Airway epithelial cell (primary cell): ENCODE measurements around the gene CCDC40.

GRCh38 chr17:79826115-79826857 lies 13.0 kb downstream of the CBX4 start:
- RAMPAGE, long total RNA, result no peak

- RAMPAGE, long total RNA, result no peak
These were observed 4.6 kb downstream of the CBX4 start for GRCh38 chr17:79834371-79835226.

DNA sequence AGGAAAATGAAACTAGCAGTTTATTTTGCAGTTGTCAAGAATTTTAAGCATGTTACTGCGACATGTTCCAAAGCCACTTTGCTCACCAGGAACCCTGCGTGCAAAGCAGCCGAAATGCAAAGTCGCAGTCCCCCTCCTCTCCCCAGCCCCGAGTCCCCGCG lies 1.2 kb downstream of the CBX4 start:
- RAMPAGE, long total RNA, result no peak

DNA sequence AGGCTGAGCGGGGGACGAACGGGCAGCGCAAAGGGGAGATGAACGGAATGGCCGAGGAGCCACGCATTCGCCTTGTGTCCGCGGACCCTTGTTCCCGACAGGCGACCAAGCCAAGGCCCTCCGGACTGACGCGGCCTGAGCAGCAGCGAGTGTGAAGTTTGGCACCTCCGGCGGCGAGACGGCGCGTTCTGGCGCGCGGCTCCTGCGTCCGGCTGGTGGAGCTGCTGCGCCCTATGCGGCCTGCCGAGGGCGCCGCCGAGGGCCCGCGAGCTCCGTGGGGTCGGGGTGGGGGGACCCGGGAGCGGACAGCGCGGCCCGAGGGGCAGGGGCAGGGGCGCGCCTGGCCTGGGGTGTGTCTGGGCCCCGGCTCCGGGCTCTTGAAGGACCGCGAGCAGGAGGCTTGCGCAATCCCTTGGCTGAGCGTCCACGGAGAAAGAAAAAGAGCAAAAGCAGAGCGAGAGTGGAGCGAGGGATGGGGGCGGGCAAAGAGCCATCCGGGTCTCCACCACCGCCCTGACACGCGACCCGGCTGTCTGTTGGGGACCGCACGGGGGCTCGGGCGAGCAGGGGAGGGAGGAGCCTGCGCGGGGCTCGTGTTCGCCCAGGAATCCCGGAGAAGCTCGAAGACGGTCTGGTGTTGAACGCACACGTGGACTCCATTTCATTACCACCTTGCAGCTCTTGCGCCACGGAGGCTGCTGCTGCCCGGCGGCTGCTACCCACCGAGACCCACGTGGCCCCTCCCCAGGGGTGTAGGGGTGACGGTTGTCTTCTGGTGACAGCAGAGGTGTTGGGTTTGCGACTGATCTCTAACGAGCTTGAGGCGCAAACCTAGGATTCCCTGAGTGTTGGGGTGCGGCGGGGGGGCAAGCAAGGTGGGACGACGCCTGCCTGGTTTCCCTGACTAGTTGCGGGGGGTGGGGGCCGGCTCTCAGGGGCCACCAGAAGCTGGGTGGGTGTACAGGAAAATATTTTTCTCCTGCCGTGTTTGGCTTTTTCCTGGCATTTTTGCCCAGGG lies 1.5 kb upstream of the CBX4 start:
- RAMPAGE, long total RNA, result no peak

- RAMPAGE, long total RNA, result no peak
These were observed 44.3 kb downstream of the TBC1D16 start for GRCh38 chr17:79991157-79991990.

DNA sequence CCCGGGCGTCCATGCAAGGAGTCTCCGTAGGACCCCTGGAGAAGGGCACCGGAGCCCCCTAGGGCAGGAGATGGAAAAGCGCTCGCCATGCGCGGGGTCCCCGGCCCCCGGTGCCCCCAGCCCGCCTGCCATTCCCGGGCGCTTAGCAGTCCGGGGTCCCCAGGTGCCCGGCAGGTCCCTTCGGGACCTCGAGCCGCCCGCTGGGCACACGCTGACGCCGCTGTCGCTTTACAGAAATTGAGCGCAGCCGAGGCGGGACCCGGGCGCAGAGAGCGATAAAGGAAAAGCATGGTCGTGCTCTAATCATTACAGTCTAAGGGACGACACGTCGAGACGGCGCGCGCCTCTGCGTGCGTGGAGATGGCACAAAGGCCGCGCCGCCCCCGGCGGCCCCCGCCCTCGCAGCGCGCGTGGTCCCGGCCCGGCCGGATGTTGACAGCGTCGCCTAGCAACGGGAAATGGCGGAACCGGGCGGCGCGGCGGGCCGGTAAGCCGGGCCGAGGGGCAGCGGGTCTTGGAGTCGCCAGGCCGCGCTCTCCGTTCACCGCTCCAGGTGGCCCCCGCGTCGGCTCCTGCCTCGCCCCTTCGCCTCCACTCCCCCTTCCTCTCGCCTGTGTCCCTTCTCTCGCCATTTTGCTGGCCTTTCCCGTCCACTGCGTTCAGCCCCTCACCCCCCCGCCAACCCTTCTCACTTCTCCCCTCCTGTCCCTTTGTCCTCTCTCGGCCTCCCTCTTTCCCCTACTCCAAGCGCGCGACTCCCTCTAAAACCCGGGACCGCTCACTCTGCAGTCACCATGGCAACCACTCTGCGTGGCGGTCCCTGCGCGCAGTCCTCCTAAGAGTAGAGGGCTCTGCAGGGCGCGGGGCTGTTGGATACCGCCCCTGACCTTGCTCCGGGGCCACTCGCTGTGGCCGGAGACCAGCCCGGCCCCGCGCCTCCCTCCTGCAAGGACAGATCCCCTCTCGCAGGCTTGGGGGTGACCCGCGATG lies at the start of gene CCDC40:
TSS of gene CCDC40 (plus strand) at position 438 of the 990 bp plus-strand sequence.
- RAMPAGE, long total RNA, result no peak

DNA sequence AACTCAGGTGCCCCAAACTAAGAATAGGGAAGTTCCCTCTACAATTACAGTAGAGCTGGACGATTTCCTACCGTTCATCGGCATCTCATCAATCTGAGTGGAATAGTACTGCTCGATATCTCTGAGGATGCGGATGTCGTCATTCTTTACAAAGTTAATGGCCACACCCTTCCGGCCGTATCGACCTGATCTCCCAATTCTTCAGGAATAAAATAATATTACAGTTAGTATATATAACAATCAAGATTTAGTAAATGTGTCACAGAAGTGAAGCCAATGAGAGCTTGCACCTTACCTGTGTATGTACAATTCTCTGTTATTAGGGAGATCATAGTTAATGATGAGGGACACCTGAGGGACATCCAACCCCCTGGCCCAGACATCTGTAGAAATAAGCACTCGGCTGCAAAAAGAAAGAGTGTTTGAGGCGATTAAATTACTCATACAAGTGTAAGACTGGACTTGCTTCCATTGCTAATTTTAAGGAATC lies 10.9 kb downstream of the EIF4A3 start:
- RAMPAGE, long total RNA, result no peak

DNA sequence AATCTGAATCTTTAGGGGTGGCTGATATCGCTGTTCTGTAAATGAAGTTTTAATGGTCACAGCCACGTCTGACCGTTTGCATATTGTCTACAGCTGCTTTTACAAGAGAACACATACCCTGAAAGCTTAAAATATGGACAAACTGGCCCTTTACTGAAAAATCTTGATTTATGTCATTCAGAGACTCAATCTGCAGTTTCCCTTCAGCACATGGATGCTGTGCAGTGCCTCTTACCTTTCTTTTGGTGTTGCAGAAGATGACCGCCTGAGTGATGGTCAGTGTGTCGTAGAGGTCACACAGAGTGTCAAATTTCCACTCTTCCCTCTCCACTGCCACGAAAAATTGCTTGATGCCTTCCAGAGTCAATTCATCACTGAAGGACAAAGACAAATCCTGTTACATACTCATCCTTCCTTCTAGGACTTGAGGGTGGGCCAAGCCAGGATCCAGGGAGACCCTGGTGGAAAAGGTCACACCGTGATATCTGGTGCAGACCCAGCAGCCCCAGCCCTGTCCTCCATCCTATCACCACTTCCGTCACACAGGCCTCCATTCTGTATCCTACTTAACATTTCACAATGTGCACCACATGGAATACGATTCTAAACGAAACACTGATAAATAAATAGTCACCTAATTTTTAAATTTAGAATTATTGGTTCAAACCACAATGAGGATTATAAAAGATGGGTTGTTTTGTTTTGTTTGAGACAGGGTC lies 8.9 kb downstream of the EIF4A3 start:
- RAMPAGE, long total RNA, result no peak

GRCh38 chr17:80339415-80340295 lies 75.3 kb upstream of the ENDOV start:
- RAMPAGE, long total RNA, result no peak

DNA sequence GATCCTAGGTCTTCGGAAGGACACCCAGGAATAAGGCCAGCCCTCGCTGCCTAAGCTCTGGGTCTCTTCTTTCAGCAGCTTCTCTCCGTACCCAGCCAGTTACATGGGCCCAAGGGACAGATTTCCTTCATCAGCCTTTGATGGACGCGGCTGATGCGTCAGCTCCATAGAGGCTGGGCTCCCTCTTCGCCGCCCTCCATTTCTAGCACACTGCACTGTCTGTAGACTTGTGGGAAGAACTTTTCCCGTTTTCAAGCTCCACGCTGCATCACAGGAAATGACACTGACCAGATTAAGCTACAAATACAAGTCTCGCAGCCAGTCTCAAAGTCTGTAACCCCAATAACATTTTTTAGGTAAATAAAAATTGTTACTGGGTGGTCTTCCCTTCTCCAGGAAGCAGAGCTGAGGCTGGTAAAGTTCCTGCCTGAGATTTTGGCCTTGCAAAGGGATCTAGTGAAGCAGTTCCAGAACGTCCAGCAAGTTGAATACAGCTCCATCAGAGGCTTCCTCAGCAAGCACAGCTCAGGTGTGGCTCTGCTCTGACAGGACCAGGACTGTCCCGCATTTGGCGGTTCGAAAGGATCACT lies 30.2 kb upstream of the ENDOV start:
- RAMPAGE, long total RNA, result no peak

DNA sequence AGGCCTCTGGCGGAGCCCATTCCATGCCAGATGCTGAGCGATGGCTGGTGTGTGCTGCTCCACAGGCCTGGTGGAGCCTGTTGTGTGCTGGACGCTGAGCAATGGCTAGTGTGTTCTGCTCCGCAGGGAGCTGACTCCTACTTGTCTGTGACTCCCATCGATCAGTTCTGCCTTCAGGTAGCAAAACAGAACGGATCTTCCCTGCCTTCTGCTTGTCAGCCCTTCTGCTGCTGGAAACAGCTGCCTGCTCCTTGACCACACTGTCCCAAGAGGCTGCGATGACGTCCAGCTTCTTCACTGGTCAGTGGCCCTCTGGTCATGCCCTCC lies 4.4 kb downstream of the ENDOV start:
- RAMPAGE, long total RNA, result no peak

- RAMPAGE, long total RNA, result no peak
These were observed 26.1 kb downstream of the NPTX1 start for GRCh38 chr17:80450222-80450719.

GRCh38 chr17:80738183-80738682 lies 193.6 kb downstream of the RPTOR start:
- RAMPAGE, long total RNA, result no peak

DNA sequence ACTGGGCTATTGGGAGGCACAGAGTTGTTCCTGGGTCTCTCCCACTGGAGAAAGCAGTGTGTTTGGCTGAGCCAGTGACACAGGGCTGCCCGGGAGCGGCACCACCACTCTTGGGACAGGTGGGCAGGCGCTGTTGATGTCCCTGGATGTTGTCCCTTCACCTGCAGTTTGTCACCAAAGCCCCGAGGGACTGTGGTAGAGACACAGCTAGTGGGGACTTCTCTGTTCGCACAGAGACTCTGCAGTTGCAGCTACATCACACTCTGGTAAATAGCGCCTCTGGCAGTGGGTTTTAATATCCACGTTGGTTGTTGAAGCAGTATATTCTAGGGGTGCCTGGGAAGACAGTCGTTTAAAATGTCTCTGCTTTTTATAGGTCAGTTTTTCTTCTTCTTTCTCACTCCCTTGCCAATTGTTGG lies 218.6 kb upstream of the CHMP6 start:
- RAMPAGE, long total RNA, result no peak

GRCh38 chr17:80834009-80834805 lies 157.4 kb upstream of the CHMP6 start:
- RAMPAGE, long total RNA, result no peak

- RAMPAGE, long total RNA, result no peak
These were observed 155.4 kb upstream of the CHMP6 start for GRCh38 chr17:80836072-80836833.

DNA sequence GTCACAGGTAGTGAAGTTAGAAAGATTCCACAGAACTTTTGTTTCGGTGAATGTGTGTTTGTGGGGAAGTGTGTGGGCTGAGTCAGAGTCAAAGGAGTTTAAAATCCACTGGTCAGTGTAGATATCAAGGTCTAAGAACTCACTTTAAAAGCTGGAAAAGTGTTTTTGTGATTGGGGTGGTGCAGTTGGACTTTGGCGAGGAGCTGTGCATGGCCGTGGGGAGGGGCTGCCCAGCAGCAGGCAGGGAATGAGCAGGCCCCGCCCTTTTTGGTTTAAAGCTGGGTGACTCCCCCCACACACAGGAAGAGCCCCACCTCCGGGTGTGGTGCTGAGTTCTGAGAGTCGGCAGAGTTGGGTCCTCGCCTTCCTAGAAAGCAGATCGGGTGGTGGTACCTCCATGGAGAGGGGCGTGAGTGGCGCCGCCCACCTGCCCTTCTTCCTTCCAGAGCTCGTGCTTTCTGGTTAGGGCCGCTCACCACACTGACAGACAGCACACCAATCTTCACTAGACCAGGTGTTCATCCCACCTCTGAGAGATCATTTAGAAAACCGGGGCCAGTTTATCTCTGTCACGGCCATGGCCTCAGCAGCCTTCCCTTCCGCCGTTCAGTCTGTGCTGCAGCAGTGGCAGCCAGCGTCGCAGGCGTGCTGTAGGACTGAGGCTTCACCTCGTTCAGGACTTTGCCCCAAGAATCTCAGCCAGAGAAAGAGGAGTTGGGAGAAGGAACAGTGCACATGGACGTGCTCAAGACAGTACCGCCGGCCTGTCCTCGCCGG lies 144.1 kb upstream of the CHMP6 start:
- RAMPAGE, long total RNA, result no peak

DNA sequence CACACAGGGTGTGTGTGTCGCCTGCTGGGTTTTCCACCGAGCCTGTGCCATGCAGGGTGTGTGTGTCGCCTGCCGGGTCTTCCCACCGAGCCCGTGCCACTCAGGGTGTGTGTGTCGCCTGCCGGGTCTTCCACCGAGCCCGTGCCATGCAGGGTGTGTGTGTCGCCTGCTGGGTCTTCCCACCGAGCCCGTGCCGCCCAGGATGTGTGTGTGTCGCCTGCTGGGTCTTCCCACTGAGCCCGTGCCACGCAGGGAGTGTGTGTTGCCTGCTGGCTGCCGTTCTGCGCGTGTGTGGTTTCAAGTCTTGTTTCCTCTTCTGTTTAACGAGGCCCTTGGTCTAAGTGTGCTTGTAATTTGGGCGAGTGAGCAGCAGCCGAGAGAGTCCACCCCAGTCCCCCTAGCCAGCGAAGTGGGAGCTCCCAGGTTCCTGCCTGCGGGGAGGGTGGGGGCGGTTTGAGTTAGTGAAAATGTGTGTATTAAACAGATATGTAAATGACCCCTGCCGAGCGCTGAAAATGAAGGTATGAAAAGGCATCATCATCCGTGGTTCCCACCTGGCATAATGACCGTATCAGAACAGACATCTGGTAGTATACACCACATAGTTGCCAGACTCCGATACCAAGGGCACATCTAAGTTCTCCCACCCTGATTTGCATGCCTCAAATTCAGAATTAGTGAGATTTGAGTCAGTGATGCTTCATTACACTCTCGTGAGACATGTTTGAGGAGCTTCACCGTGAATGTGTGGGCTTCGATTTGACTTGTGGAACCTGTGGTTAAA lies 114.6 kb upstream of the CHMP6 start:
- RAMPAGE, long total RNA, result no peak

- RAMPAGE, long total RNA, result no peak
These were observed 62.2 kb upstream of the CHMP6 start for GRCh38 chr17:80929354-80929925.

DNA sequence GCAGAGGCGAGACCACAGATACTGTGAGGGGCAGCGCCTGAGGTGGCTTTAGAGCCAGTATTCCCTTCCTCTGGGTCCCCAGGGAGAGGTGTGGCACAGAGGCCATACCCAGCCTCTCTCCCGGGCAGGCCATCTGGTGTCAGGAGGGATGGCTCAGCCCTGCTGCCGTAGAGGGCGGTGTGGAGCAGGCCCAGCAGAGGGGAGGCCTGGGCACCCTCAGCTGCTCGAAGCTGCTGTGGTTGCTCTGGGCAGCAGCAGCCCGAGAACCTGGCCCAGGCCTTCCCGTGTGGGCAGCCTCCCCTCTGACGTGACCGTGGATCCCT lies 32.8 kb upstream of the CHMP6 start:
- RAMPAGE, long total RNA, result no peak